ENCODE measurements around the gene NCBP3.

DNA sequence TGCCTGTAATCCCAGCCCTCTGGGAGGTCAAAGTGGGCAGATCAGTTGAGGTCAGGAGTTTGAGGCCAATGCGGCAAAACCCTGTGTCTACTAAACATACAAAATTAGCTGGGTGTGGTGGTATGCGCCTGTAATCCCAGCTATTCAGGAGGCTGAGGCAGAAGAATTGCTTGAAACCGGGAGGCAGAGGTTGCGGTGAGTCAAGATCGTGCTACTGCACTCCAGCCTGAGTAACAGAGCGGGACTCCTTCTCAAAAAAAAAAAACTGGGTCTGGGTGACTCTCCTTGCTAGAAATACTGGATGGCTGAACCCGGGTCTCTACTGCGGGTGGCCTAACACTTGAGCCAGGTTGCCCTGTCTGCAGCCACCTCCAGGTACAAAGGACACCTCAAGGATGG, 10.9 kb downstream of the TRPV3 start:
- RRBS, result no CpG with 5 or more reads among the region's 8 CpGs

- RRBS, result no CpG with 5 or more reads among the region's 16 CpGs
Measured at GRCh38 chr17:3696854-3697168, 856 bp upstream of the P2RX5 start.

- RRBS, result no CpG with 5 or more reads among the region's 9 CpGs
Measured at GRCh38 chr17:3719733-3720461, 3.8 kb upstream of the HASPIN start.

DNA sequence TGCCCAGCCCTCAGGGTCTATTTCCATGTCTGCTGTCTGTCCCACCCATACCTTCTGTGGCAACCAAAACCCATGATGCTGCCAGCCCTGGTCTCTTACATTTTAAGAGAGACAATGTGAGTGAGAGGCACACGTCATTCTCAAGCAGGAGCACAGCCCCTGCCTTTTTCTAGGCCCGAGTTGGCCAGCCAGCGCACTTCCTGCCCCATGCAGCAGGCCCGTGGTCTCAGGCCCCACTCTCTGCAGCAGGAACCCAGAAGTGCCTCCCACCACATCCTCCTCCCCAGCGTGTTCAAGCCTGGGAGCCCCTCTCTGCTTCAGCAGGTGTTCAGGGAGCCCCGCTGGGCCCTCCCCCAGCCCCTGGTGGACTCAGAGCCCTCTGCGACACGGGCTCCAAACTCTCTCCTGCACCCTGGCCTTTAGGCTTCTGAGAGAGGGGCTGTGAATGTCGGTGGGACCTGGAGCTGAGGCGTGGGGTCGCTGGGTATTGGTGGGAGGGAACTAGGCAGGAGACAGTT, 30.5 kb downstream of the ITGAE start:
- RRBS, result no CpG with 5 or more reads among the region's 11 CpGs

GRCh38 chr17:3835253-3835953, 10.6 kb downstream of the NCBP3 start:
- RRBS, result no CpG with 5 or more reads among the region's 12 CpGs

GRCh38 chr17:3845751-3846794, at the start of gene NCBP3:
Gene NCBP3 (minus strand): TSS chr17:3846246.
- RRBS, result 2% methylated on average over 47 of the region's 84 CpGs

- RRBS, result no CpG with 5 or more reads among the region's 16 CpGs
Measured at GRCh38 chr17:3905064-3905705, 11.1 kb downstream of the P2RX1 start.

DNA sequence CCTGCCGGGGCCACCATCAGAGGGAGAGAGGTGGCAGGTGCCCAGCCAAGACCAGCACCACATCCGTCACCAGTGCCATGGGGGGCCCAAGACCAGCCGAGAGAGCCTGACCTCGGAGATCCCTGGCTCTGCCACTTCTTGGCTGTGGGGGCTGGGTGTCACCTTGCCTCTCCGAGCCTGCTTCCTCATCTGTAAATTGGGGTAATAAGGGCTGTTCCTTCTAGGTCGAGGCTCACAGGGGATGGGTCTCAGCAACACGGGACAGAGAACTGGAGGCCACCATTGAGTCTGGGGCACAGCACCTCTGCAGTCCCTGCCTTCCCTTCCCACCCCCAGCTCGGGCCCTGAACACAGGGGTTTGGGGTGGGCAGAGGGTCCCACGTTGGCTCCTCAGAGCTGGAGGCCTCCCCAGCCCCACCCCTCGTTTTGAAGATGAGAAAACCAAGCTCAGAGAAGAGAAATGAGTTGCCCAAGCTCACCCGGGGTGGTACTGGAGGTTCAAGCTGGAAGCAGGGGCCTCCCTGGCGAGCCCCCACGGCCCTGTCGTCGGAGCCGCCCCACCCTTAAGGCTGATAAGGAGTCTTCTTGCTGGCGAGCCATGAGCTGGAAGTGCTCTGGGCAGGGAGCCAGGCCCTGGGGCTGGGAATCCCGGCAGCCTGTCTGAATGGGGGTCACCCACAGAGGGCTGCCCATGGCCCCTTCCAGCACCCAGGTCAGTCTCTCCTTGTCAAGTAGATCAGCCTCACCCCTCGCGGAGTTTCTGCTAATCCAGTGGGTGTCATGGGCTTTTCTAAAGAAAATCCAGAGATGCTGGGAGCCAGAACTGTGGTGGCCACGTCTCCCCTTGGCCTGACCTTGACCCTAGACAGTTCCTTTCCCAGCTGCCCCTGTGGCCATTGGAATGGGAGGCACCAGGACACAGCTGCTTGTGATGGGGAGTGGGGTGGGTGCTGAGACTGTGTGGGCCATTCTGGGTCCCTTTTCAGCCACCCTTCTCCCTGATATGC, 1.0 kb upstream of the P2RX1 start:
- RRBS, result 81% methylated on average over 1 of the region's 21 CpGs

GRCh38 chr17:3943253-3944062, 20.8 kb downstream of the ATP2A3 start:
- RRBS, result 88% methylated on average over 6 of the region's 25 CpGs

- RRBS, result no CpG with 5 or more reads among the region's 13 CpGs
Measured at GRCh38 chr17:3960010-3960458, 4.2 kb downstream of the ATP2A3 start.

GRCh38 chr17:3980767-3981082, 16.5 kb upstream of the ATP2A3 start:
- RRBS, result no CpG with 5 or more reads among the region's 7 CpGs

GRCh38 chr17:4005333-4005727, 41.1 kb upstream of the ATP2A3 start:
- RRBS, result no CpG with 5 or more reads among the region's 6 CpGs

DNA sequence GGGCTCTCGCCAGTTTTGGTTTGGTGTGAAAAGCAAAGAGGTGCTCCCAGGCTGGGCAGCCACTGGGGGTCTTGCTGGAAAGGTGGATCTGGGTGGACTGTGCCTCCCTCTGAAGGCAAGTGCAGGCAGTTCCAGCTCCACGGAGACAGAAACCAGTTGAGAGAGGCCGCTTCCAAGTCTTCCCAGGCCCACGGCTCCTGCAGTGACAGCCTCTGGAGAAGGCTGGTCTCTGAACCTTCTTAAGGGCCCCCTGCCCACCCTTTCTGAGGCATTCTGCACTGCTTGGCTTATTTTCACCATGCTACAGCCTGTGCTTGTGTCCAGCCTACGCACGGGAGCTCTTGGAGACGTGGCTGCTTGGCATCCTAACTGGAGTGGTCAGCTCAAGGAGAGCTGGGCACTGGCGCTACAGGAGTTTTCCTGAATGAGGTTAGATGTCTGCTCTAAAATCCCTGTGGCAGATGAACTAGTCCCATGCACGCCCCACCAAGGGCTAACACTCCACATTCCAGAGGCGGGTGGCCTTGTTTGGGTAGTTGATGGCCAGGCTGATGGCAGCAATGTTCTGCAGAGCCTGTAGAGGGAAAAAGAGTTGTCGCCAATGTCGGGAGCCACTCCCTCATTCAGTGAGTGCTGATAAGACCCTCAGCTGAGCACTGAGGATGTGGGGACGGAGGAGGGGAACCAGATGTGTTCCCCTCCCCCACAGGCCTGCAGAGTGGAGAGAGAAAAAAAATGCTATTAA, 42.3 kb upstream of the ATP2A3 start:
- RRBS, result no CpG with 5 or more reads among the region's 13 CpGs

DNA sequence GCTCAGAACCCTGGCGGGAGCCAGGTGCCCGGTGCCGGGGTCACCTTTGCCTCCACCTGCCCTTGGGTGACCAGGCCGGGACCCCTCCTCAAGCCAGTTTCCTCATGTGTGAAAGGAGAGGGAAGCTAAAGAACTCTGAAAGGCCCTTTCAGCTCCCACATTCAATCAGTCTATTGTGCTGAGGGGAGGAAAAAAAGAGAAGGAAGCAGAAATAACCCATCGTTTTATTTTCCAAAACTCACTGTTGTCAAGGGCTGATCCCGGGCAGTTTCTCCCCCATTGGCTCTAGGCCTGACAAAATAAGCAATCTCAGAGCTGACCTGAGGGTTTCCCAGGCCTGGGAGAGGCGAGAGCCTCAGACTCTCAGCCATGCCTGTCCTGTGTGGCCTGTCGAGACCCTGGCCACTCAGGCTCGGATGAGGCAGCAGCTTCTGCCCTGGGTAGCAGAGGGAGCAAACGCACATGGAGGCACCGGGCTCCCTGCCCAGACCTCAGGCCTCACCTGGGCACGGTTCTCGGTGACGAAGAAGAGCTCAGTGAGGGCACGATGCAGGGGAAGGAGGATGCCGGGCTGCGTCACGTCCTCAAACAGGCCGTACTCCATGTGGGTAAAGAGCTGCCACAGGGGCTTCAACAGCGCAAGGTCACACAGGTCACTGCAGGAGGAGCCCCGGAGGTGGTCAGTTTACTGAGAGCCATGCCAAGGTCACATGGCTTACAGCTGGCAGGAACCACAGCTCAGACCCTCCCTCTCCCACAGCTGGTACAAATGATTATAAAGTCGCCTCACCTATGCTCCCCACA, 45.1 kb upstream of the ATP2A3 start:
- RRBS, result 87% methylated on average over 6 of the region's 22 CpGs

DNA sequence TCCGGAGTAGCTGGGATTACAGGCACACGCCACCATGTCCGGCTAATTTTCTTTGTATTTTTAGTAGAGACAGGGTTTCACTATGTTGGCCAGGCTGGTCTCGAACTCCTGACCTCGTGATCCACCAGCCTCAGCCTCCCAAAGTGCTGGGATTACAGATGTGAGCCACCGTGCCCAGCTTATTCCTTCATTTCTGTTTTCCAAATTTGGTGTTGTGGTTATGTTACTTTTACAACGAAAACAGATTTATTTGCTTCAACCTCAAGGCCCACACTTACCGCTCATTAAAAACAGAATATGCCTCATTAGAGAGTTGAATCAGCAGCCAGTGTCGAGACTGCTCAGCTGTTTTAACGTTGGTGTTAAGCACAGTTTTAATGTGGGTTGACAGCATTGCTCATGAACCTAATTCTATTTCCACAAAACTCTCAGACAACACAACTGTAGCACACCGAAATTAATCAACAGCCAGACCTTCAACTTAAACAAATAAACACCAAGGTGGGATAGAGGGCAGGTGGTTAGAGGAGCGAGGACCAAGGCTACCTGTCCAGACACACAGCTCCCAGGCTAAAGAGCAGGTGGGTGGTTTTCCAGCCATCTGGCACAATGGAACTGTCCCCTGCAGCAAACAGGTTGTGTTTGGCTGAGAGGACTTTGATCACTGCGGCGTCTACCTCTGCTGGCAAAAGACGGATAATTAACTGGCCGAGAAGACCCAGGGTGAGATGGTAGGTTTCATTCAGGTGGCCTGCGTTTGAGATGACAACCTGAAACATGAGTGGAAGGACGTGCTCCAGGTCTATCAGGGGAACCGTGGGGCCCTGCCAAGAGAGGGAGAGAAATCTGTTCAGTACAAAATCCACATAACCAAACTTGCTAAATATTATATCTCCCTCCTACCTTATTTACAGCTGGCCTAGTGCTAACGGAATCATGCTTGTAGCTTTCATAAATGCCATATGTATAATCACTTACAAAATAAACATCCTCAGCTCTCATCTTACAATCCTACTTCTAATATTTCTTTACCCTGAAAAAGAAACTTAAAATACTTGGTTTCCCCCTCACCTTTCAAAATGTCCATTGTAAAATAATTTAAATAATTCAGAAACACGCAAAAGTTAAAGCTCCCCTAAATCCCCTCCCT, 69.6 kb upstream of the ATP2A3 start:
- RRBS, result no CpG with 5 or more reads among the region's 21 CpGs

DNA sequence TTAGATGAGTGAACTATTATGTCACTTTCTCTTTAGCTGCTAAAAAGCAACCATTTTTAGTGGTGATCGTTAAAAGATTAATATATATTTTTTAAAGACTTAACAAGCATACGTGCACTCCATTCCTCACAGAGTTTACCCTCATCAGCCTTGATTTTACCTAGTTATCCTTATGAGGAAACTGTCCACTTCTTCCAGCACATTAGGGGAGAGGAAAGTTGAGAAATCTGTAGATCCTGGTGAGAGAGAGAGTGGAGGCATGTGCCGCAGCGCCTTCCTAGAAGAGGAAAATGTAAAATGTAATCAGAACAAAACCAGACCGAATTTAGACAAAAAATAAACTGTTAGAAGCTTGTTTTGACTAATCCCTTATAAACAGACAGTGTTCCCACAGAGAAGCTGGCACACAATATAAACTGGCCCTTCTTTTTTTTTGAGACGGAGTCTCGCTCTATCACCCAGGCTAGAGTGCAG, 37.3 kb downstream of the ZZEF1 start:
- RRBS, result no CpG with 5 or more reads among the region's 7 CpGs

DNA sequence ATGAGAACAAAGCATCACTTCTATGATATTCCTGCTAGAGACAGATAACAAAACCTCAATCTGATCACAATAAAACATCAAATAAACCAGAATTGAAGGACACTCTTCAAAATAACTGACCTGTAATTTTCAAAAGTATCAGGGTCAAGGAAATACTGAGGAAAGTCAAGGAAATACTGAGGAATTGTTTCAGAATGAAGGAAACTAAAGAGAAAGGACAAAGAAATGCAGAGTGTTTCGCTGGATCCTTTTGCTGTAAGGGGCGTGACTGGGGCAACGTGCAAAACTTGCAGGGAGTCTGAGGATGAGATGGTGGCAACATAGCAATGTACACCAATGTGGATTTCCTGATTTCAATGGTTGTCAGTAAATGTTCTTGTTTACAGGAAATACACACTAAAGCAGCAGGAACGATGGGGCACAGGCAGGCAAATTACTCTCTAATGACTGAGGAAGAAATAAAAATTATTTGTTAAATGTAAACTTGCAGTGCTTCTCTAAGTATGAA, 34.5 kb downstream of the ZZEF1 start:
- RRBS, result no CpG with 5 or more reads among the region's 4 CpGs

DNA sequence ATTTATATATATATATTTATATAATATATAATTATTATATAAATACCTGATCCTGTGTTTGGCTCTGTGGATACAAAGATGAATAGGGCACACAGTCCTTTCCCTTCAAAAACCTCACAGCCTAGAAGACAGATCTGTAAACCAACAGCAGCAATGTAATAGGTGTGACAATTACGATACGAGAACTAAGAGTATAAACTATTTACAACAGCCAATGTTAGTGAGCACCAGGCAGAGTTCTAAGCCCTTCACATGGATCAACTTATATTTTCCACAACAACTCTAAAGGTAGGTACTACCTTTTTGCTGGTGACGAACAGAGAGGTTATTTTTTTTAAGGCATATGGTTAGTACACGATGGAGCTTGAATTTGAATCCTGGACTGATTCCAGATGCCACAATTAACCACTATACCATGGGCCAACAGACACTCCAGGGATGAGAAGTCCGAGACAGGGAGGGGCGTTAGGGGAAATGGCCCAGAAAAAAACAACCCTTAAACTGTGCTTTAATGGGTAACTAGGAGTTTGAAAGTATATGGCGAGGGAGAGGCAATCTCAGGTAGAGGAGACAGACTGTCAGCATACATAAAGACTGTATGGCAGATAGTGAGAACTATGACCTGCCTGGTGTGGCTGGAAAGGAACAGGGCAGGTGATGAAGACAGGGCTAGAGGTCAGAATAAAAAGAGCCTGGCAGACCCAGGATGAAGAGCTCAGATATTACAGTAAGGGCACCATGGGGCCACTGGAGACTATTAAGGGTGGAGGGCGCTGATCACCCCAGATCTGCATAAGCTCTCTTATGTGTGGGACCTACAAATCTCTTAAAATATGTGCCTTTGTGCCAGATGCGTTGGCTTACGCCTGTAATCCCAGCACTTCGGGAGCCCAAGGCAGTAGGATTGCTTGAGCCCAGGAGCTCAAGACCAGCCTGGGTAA, 8.2 kb downstream of the ZZEF1 start:
- RRBS, result no CpG with 5 or more reads among the region's 11 CpGs

GRCh38 chr17:4204544-4205047, 59.2 kb downstream of the ANKFY1 start:
- RRBS, result no CpG with 5 or more reads among the region's 5 CpGs

- RRBS, result no CpG with 5 or more reads among the region's 3 CpGs
Measured at GRCh38 chr17:4232123-4232730, 31.6 kb downstream of the ANKFY1 start.

Data from epithelial cell of esophagus (primary cell).